ENCODE measurements around the genes NRM, TUBB and TNF.

- PRO-cap = no peak
Measured at GRCh38 chr6:30633320-30633715, 6.6 kb downstream of the ATAT1 start.

- PRO-cap = no peak
Measured at GRCh38 chr6:30645977-30646425, 932 bp upstream of the C6orf136 start.

DNA sequence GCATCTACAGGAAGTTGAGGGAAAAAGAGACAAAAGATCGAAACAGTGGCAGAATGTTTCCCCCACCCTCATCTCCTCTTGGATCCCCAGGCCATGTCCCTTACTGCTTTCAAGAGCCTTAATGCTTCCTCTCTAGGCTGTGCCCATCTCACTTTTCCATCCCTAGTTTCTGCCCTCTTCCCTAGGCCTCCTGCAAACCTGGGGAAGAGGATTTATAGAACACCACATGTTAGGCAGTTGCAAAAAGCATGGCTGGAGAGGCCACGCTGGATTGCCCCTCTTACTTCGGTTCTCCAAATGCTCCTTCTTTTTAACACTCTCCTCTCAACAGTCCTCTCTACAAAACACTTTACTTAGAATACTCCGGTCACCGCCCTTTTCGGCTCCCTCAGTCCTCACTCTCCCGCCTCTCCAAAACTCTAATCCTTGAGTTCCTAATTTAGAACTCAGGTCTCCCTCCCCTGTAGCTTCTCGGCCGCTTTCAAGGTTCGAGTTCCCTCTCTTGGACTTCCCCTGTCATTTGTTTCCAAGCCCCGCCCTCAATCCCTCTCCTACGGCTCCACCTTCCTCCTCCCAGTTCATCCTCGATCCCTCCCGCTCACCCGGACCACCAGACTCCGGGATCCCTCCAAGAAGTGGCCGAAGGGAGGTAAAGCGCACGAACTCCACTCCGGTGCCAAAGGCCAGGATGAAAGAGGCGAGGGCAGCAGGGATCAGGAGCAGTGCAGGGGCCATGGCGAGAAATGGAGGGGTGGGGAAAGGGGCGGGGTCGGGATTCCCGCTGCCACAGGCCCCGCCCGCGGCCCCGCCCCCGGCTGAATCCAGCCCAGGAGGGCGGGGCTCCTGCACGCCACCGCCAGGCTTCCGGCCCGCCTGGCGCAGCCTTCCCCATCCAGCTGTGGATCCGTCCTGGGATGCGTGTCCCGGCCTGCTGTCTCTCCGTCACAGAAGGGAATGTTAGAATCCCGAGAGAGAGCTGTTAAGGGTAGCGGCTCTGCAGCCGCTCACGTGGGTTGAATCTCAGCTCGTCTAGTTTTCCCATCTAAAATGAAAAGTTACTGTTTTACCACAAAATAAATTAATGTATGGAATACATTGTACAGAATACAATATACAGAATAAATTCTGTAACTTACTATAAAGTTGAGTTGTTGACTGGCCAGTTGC lies at the start of gene NRM:
Gene NRM (minus strand): TSS at position 745 of the 1,167 bp plus-strand sequence.
- PRO-cap = bidirectional peak, plus-strand start at position 581 of the sequence, minus-strand start at position 483 of the sequence; bidirectional peak, plus-strand start at position 891 of the sequence, minus-strand start at position 744 of the sequence

GRCh38 chr6:30719677-30720695 lies at the start of gene TUBB:
TUBB (plus strand) TSS chr6:30720352.
- PRO-cap = bidirectional peak, plus-strand start at chr6:30720357, minus-strand start at chr6:30720119

GRCh38 chr6:30830505-30830857 lies 53.8 kb upstream of the DDR1 start:
- PRO-cap = no peak

DNA sequence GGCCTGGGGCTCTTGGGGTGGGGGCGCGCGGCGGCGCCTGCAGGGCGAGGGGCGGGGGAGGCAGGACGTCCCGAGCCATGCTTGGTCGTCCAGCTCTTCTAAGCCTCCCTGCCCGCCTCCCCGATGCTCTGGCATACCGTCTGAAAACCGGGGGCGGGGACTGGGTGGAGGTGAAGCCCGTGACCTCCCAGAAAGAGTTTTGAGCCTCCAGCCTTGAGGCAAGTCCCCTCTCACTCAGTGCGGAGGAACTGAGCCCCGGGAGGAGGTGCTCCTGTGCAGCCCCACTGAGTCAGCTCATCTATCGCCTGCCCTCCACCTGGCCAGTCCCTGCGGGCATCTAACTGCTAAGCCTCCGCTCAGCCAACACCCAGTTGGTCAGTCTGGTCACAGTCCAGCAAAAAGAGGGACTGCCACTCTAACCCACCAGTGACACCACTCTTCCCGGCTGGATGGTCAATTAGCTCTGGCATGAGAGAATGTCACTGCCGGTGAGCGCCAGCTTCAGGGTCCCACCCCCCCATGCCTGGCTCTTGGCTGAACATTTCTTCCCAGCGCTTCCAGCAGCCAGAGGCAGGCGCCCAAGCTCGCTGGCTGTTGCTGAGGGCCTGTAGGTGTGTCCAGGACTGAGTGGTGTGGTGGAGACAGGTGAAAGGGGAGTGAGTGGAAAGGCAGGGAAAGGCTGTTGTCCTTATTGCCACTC lies 575 bp downstream of the DDR1 start:
- PRO-cap = bidirectional peak, plus-strand start at position 237 of the sequence, minus-strand start at position 107 of the sequence; bidirectional peak, plus-strand start at position 323 of the sequence, minus-strand start at position 339 of the sequence

- PRO-cap = unidirectional peak, minus-strand start at chr6:30942755
Measured at GRCh38 chr6:30942687-30943322, 2.0 kb downstream of the MUCL3 start.

DNA sequence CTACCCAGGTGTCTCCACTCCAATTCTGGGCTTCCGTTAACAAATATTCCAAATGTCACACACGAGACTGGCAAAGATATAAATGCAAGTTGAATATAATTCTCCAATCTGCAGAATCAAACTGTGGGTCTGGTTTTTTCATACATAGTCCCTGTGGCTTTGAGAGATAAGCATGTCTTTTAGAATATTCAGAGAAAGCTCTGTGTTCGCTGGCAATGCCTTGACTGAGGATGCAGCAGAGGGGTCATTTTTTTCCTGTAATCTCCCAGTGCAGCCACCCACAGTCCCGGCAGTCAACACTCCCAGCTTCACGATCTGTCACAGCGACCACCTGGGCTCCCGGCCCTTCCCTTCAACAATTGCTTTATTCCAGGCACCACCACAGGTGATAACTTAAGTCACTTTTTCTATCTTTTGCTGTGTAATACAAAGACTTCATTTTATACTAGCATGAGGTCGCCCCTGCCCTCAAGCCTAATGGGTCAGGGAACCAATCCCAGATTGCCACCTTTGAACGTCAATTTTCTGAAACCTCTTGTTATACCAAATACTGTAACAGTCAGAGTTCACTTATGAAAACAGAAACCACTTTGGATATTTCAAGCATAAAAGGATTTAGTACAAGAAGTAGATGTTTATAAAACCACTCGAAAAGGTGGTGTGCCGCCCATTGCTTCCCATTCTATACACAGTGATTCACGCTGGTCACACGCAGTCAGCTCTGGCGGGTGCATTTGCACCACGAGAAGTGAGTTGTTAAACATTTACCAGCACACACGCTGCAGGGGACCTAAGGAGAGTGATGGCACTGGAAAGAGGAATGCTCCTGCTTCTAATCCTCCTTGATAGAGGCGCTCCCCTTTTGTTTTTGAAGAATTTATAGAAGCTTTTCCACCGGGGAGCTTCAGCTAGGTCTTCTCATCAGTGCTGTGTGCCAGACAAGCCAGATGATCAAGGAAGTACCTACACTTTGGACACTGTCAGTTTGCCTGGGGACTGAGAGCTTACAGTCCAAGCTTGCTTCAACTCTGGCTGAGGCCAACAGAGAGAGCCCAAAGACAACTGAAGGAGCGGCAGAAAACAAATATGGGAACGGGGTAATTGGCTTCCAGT lies 30.9 kb downstream of the MUC22 start:
- PRO-cap = bidirectional peak, plus-strand start at position 793 of the sequence, minus-strand start at position 690 of the sequence

DNA sequence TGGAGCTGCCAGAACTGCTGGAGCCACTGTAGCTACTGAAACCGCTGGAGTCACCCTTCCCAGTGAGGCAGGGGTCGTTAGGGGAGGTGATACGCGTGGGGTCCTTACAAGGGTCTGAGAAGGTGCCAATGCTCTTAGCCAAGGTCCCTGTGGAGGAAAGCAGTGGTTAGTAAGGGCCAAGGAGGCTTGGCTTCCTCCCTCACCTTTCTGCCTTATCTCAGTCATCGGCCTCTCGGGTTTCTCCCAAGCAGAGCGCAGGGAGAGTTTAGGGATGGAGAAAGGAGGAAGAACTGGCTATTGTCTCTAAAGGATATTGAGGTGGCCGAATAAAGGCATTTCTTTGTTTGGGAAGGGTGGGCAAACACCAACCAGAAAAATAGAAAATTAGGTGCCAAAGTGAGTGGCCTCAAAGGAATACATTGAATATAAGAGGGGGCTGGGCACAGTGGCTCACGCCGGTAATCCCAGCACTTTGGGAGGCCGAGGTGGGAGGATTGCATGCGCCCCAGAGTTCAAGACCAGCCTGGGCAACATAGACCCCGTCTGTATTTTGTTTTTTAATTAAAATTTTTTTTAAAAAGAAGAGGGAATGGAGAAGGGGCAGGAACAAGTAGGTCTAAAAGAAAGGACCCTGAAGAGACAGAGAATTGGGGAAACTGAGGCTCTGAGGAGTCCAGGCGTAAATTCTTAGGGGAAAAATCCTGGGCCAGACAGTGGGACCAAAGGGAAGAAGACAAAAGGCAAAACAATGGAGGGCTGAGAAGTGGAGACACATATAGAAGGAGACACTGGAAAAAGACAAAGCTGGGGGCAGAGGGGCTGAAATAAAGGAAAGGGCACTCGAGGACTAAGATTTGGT lies 2.6 kb downstream of the CDSN start:
- PRO-cap = no peak

DNA sequence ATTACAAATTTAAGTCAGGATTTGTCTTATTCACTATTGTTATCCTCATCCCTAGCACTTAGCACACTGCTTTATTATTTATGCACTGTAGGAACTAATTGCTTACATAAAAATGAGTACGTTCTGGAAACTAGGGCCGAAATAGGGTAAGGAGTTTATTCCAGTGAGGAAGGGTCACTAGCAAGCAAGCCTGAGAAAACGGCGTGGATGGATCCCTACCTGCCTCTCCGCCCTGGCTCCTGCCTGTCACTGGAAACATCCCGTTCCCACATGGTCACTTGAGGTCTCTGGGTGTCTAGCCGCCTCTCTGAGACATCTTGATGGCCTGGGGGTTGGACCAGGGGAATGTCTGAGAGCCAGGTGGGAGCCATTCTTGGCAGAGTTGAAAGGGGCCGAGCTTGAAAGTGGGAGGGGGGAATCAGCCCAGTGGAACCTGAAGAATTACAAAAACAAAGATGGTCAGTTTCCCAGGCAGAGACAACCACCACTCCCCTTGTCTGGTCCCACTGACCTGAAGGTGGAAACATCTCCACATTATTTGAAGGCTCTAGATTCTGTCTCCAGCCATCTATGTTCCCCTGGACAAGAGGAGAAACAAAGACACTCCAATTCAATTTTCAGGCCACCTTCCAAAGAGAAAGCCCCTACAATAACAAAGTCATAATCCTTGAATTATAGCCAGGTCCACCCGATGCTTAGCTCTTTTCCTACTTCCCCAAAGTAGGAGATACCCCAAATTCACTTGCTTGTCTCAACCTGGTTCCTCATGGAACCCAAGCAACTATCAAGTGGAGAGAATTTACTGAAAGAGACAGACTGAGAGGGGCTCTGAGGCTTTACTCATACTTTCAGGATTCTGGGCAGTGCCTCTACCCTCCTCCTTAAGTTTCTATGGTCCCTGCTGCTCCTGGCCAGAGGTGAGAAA lies 828 bp downstream of the CCHCR1 start:
- PRO-cap = no peak

GRCh38 chr6:31162659-31163371 lies 4.4 kb downstream of the TCF19 start:
- PRO-cap = no peak

DNA sequence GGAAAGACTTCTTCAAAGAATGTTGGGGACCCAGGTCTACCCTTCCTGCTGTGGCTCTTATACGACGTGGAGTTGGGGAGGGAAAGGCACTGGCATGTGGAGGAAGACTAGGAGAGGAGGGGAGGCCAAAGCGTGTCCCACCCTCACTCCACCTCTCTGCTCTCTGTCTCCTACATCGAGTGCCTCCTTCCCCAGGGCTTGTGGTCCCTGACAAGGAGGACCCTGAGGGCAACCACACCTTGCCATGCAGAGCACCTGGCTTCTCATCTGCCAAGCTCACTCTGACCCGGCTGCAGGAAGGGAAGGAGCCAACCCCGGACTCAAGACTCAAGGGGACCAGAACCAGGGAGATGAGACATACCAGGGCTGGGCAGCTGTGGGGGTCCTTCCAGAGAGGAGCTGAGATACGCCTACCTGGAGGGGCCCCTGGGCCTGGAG lies 31.7 kb upstream of the POU5F1 start:
- PRO-cap = no peak

DNA sequence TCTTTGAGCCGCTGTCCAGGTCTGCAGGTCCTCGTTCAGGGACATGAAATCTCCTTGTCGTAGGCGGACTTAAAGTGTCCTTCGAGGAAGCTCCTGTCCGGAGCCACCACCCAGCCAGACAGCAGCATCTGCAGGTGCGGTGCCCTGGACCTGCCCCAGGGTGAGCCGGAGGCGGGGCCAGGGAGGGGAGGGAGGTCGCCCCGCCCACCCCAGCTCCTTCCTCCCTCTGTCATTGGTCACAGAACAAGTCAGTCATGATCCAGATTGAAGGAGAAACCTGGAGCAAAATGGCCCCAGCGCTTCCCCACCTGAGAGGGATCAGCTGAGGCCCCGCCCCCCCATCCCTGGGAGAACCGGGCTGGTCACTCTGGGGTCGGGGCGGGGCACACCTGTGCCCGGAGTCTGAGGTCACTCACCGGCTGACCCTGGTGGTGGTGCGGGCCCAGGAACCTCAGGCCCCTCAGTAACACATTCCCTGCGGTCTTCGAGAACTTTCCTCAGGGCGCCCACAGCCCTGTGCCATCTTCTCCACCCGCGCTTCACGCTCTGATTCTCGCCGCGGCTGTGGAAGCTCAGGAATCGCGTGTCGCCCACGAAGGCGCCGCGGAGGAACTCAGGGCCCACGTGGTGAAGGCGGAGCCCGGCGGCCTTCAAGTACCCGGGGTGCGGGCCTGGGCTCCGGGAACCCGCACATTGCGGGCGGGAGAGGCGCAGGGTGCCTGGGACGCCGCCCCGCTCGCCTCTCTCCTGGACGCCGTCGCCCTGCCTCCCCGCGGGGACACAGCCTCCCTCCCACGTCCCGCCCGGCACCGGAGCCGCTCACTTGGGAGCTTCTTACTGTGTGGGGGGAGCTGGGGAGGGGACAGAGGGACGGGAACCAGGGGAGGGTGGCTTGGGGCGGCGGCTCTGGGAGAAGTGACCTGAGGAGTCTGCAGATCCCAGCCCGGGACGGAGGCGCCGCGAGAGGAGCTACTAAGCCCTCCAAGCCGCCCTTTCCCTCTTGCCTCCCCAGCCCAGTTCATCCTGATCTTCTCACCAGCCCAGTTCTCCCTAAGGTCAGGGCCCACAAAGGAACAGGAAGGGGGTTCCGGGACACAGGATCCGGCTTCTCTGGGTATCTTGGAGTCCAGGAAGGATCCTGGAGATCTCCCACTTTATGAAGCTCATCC lies 36.4 kb upstream of the HLA-C start:
- PRO-cap = unidirectional peak, plus-strand start at position 411 of the sequence

- PRO-cap = no peak
Measured at GRCh38 chr6:31416061-31416391, 12.6 kb downstream of the MICA start.

DNA sequence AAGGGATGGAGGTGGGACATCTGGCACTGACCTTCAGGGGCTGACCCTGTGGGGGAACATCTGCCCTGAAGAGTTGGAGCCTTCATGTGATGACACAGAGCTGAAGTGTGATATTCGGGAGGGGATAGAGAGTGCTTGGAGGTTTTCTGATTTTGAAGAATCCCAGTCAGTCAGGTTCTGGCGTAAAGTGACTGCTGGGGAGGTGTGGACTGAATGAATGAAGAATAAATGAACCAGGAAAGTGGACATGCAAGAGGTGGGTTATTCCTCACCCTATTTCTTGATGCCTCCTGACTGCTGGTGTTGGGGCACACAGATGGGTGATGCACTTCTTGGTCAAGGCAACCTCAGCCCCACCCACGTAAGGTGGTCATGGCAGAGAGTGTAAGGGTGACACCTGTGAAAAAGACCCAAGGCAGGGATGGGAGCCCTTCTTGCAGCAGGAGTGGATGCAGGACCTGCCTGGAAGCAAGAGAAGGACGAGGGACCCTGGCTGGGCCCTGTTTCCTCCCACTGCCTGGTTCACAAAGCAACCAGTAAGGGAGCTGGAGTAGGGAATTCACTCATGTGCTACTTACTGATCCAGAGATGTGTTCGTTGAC lies 13.1 kb downstream of the MICA start:
- PRO-cap = no peak

DNA sequence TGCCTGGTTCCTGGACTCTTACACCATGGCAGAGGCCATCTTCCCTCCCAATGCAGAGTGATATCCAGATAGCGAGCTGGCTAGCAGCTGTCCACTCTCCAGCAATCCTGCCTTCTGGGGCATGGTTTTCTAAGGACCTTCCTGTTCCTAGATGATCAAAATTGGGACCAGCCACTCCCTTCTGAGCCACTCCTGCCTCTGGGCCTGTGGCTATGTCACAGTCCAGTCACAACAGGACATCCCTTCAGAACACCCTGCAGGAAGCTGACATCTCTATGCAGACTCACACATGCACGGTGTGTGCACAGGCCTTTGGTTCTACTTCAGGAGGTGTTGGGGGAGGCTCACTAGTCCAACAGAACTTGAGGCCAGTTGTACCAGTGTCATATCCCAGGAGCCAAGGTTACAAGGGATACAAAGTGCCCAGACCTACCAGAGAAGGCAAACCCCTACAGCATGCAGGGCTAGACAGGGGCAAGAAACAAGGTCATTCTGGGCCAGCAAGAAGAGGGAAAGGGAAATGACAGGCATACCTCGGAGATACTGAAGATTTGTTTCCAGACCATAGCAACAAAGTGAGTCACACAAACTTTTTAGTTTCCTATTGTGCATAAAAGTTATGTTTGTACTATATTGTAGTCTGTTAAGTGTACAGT lies 2.7 kb upstream of the MCCD1 start:
- PRO-cap = no peak

- PRO-cap = no peak
Measured at GRCh38 chr6:31528183-31528736, 502 bp upstream of the MCCD1 start.

DNA sequence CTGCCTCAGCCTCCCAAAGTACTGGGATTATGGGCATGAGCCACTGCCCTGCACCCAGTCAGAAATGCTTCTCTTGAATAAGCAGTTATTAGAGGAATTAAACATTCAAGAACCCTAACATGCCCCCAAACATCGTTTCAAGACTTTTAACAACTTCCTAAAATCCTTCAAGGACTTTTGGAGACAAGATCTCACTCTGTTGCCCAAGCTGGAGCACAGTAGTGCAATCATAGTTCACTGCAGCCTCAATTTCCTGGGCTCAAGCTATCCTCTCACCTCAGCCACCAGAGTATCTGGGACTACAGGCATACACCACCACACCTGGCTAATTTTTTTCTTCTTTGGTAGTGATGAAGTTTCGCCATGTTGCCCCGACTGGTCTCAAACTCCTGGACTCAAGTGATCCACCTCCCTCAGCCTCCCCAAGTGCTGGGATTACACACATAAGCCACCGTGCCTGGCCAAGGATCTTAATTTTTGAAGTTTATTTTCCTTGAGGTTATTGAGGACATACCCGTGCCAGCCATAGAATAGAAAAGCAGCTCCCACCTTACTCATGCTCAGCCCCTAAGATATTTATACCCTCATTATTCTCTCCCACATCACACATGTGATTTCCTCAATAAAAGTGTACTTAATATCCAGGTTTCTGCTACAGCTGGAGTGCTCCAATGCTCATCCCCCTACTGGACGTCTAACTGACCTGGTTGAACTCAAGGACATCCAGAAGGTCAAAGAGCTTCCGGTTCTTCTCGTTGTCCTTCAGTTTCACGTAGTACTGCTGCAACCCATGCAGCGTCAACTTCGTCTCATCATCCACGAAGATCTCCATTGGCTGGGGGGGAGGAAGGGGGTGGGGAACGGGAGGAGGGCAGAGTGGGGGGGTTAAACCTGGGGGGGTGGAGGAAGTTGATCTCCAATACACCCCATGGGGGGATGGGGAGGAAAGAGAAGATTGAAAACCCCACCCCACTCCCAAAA lies 3.6 kb downstream of the MCCD1 start:
- PRO-cap = no peak

- PRO-cap = no peak
Measured at GRCh38 chr6:31575128-31576512, at the start of gene TNF. TNF (plus strand) TSS chr6:31575565.

DNA sequence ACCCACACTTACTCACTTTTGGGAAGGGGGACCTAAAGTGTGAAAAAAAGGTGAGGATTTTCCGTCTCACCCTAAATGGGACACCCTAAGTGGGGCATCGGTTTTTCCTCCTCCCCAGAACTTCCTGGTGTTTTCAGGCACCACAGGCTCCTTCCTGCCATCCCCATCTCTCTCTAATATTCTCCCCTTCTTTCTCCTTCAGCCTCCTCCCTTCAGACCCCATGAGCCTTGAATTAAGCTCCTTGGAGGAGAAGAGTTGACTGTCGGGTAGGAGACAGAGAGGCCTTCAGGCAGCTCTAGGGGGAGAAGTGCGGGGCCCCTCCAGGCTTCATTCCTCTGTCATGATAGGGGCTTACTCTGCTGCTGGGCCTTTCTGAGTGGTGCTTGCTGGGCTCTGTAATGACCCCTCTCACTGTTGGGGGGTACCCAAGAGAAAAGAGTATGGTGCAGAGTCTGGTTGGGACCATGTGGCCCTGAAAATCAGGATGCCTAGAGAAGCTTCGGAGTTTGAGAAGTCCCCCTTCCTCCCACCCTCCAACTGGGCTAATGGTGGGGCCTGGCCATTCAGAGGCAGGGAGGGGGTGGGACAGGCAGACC lies 2.3 kb downstream of the LTB start:
- PRO-cap = no peak